Vein endothelial cell (primary cell): ENCODE results near the genes EIF1 and ACLY.

DNA sequence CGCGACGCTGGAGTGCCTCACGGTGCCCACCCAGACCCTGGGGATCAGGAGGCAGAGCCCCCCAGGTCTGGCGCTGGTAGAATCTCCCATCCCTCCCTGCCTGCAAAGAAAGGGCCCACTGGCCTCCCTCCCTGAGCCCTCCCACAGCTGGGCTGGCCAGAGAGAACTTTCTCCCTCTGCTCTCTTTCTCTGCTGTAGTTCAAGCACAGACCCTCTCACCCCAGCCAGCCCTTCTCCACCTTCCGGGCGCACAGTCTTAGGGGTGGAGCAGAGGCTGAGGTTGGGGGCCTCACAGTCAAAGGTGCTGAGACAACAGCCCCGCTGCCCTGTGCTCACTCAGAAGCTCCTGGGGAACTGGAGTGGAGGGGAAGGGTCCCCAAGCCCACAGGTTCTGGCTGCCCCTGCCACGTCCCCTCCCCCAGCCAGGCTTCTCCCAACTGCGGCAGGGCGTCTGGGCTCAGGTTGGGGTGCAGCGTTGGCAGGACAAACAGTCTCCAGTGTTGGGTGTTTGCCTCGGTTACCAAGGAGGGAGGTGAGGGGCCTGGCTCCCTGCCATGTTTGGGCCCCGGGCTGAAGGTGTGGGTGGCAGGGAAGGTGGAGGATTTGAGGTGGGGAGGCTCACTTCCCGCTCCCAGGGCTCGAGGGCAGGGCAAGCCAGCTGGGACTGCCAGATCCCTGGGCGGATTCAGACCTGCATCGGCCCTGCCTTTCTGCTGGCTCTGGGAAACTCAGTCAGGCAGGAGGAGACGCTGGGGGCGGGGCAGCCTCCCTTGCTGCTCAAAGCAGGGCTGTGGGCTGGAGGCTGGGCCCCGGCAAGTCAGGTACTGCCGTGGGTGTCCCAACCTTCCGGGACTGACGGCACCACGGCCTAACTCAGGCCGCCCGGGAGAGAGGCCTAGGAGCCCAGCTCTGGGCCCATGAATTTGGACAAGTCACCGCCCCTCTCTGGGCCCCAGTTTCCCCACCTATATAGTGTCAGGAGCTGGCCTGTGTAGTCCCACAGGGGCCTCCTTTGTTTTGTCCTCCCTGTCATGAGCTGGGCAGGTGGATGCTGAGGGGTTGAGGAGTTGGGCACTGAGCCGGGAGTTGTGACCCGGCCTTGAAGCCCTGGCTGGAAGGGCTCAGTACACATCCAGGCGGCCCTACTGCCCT is 31.2 kb upstream of the KRT17 start:
- CAGE, long polyA plus RNA = no peak

DNA sequence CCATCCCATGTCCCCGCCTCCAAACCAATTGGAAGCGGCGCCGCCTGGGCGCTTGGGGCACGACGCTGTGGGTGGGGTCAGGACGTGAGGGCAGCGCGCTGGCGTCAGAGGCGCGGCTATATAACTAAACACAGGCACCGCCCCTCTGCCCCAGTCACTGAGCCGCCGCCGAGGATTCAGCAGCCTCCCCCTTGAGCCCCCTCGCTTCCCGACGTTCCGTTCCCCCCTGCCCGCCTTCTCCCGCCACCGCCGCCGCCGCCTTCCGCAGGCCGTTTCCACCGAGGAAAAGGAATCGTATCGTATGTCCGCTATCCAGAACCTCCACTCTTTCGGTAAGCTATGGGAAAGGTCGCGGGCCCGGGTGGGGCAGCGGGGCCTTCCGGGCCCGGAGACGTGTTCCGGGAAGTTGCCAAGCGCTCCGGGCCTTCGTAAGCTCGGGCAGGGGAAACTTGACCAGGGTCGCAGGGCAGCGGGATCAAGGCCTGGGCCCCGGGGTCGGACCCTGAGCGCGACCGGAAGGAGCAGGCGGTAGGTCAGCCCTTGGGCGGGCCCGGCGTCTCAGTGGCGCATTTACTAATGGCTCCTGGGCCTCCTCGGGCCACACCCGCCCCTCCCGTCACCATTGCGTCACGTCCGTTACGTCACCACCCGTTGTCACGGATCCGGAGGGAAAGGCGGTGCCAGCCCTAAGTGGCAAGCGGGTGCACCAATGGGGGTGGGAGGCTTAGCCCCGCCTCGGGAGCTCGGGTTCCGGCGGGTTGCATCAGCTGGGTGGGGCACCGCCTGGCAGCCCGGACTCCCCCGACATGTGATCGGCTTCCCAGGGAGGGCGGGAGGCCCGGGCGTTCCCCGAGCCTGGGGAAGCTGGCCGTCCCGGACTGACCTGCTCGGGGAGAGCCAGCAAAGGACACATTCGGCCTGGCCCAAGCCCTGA is at the start of gene EIF1:
Gene EIF1 (plus strand): TSS at position 148 of the 934 bp plus-strand sequence.
- CAGE, long polyA plus RNA = start-site peak on the plus strand centred at position 155 of the sequence, 12 bp wide, 6,526 and 5,347 reads in 2 replicates

DNA sequence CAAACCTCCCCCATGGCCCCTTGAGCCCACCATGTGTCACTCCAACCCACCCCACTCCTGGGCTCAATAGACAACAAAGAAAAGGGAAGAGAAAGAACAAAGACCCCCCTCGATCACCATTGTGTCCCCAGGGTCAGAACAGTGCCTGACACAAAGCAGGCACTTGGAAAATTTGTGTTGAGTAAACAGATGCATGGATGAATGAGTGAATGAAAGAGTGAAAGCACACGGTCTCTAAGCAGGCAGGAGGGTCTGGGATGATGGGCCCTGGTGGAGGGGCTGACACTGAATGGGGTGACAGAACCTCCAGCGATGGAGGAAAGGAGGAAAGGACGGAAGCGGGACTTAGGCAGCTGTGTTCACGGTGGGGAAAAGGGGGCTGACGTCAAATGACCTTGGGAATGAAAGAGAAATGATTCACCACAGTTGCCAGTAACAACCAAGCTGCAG is 6.9 kb upstream of the GAST start:
- CAGE, long polyA plus RNA = no peak

DNA sequence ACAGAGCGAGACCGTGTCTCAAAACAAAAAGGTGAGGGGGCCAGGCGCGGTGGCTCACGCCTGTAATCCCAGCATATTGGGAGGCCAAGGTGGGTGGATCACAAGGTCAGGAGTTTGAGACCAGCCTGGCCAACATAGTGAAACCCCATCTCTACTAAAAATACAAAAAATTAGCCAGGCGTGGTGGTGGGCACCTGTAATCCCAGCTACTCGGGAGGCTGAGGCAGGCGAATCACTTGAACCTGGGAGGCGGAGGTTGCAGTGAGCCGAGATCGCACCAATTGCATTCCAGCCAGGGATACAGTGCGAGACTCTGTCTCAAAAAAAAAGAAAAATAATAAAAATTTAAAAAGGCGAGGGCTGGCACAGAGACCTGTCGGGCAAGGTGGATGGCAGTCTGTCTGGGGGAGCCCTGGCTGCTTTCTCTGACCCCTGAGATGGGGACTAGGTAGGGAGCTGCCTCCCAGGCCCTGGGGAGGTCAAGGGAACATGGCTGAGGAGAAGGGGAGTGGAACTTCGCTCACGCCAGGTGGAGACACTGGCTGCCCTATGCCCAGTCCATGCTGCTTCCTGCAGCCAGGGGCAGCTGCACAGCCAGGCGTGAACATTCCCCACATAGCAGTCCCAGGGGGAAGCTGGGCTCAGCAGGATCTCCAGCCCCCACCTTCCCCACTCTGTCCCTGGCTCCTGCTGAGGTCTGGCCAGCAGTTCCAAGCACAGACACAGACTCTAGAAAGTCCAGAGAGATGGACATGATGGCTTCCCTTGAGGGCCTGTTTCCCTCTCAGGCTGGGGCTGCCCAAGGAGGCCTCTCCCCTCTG is 9.6 kb downstream of the JUP start:
- CAGE, long polyA plus RNA = no peak

DNA sequence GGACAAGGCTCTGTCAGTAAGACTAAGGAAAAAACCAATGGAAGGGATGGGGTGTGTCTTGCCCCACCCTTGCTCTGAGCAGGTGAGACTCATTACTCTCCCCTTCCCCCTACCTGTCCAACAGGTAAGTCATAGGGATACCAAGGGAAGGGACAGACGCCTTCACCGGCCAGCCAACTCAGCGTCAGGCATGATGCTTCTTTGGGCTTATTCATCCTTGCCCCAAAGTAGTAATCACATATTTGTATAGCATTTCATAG is 424 bp upstream of the JUP start:
- CAGE, long polyA plus RNA = no peak

DNA sequence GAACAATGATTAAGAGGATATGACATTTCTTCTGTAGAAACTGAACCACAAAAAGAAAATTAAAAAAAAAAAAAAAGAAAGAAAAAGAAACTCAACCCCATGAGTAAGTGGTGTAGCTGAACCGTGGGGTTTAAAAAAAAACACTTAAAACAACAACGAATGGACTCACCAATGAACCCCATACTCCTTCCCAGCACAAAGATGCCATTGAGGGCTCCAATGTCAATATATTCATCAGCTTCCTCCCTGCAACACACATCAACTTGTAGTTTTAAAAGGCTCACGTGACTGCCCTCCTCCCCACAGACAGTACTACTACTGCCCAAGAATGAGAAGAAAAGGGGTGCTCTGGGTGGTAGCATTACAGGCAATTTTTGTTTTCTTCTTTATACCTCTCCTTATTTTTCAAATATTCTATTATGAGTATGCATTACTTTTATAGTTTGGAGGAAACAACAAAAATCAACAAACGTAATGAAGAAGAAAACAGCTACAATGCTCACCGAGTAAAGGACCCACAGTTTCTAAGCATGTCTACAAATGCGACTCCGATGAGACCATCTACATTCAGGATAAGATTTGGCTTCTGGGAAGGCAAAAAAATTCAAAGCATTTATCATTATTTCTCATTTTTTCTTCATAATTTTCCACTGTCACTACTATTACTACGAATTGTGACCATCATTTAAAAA is 3.5 kb upstream of the KLHL11 start:
- CAGE, long polyA plus RNA = no peak

GRCh38 chr17:41878641-41879075 is 13.4 kb upstream of the KLHL11 start:
- CAGE, long polyA plus RNA = no peak

- CAGE, long polyA plus RNA = no peak
Measured at GRCh38 chr17:41885900-41886321, 20.7 kb upstream of the KLHL11 start.

DNA sequence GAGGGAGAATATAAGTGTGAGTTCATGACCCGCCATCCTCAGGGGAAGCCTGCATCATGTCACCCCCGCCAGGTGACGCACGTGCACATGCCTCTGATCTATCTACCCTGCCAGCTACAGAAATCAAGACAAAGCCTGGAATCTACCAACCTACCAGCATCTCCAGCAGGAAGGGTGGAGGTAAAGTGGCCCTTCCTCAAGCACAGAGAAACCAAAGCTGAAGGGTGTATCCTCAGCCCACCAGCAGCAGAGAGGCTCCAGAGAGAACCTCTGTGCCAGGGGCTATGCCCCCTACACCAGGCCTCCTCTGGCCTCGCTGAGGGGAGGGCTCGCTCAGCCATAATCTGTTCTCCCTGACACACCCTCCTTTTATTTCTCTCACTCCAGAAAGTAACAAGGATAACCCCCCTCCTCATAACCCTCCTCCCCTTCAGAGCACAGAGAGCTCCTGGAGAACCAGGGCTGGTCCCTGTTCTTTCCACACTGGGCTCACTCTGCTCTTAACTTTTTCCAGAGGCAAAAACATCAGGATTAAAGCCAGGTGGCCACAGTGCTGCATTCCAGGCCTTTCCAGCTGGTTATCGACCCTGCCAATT is 23.4 kb downstream of the ACLY start:
- CAGE, long polyA plus RNA = no peak

GRCh38 chr17:41895905-41896198 is 22.9 kb downstream of the ACLY start:
- CAGE, long polyA plus RNA = no peak

DNA sequence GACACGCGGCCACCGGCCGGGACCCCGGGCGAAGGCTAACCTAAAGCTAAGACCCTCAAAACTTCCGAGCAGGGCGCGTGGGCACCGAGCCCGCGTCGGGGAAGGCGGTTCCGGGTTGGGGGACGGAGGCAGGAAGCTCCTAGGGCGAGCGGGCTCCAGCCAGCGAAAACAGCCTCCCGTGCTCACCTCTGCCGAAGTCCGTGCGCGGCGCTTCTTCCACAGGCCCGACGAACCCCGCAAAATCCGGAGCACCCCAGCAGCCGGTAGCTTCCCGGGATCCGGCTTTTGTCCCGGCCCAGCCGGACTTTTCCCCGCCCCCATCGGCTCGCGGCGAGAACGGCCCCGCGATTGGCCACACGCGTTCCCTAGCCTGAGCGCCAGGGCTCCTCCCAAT is at the start of gene ACLY:
Gene ACLY (minus strand): TSS at position 258 of the 394 bp plus-strand sequence.
- CAGE, long polyA plus RNA = no peak

- CAGE, long polyA plus RNA = no peak
Measured at GRCh38 chr17:41972120-41972716, 5.6 kb downstream of the CNP start.

GRCh38 chr17:41983364-41983966 is 16.9 kb downstream of the CNP start:
- CAGE, long polyA plus RNA = no peak

- CAGE, long polyA plus RNA = no peak
Measured at GRCh38 chr17:42049843-42050315, 522 bp downstream of the C17orf113 start.

GRCh38 chr17:42065063-42065502 is 14.7 kb upstream of the C17orf113 start:
- CAGE, long polyA plus RNA = no peak

DNA sequence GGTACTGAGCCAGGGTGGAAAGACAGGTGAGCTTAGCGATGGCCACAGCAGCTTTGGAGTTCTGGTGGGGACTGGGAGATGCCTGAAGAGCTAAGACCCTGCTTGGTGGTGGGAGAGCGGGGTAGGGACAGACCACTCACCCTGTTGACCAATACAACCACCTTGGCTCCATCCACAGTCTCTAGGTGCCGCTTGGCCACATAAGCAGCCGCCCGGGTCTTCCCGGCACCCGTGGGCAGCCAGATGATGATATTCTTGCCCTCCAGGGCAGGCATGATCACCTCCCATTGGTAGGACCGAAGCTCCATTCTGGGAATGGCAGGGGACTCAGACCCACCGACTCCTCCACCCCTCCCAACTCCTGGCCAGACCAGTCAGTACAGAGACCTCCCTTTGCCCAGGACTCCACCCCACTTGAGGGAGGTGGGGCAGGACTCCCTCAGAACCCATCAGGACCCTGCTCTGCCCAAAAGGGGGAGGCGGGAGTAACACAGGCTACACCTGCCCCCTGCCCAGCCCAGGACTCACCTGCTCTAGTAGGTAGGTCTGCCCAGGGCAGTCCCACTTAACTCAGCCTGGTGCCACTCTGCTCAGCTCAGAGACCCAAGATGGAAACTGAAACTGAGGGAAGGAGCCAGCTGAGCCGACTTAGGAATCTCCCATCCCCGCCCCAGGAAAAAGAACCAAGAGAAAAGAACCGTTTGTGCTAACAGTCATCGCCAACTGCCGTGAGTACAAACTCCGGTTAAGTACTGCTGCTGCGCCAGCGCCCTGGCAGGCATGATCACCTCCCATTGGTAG is 729 bp downstream of the DHX58 start:
- CAGE, long polyA plus RNA = no peak

DNA sequence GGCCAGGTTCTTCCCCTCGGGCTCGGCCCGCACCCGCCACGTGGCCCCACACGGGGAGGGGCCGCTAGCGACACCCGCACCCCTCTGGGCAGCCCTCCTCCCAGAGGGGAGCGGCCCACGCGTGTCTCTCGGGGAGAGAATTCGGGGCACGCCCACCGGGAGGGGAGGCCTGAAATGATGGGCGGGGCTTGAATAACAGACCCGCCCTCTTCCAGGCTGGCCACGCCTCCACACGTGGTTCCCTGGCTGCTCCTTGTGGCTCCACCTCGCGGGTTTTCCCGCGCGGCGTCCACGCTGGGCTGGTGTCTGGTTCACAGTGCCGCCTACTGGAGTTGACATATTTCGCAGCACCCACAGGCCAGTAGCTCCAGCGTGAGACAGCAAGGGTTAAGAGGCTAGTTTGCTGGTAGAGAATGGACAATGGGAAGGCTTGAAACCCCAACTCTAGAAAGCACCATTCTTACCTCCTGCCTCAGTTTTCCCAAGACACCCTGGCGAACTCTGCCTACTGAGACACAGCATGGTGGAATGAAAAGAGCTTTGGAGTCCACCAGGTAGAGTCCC is 300 bp upstream of the KCNH4 start:
- CAGE, long polyA plus RNA = no peak

DNA sequence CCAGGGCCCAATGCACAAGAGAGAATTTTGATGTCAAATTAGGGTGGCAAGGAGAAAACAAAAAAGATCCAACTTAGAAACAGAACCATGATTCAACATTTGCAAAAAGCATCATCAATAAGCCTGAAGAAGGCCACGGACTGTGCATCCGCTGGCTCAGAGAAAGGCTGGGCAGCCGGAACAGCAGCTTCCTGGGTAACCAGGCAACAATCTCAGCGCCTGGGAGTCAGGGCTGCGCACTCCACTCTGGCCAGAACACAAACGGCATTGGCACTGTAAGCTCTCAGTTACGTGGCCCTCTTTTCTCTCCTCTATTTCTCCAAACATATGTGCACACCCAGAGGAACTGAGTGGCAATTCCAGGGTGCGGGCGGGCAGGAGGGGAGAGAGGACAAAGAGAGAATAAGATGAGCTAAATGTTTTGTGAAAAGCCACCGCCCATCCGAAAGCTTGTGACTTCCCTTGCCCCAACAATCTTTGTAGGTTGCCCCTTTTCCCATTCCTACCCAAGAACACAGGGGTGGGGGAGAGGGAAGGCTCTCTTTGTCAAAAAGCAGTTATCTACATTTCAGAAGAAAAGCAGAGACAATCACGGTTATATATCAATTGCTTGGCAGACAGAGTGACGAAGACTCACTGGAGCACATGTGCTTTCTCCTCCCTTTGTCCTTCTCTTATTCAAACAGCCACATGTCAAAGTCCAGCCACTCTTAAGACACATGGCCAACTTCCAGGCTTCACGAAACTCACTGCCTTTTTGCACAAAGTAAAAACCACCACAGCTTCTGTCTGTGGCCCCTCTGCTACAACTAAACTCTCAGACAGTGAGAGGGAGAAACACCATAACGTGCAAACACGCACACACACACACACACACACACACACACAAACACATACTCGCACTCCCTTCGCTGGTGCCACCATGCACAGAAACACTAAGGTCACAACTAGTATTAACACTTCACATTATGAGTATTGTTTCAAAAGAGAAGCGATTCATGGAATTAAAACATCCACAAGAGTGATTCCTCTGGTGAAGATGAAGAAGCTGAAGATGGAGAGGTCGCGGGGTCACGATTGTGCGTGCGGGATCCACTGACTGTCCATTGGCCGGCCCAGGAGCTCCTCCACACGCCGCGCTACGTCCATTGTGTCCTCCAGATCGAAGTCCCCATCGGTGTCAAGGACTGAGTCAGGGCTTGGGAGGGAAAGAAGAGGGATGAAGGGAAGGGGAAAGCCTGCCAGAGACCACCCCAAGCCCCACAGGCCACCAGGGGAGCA is 6.8 kb upstream of the GHDC start:
- CAGE, long polyA plus RNA = no peak

GRCh38 chr17:42282575-42283270 is 5.6 kb upstream of the STAT5A start:
- CAGE, long polyA plus RNA = no peak

DNA sequence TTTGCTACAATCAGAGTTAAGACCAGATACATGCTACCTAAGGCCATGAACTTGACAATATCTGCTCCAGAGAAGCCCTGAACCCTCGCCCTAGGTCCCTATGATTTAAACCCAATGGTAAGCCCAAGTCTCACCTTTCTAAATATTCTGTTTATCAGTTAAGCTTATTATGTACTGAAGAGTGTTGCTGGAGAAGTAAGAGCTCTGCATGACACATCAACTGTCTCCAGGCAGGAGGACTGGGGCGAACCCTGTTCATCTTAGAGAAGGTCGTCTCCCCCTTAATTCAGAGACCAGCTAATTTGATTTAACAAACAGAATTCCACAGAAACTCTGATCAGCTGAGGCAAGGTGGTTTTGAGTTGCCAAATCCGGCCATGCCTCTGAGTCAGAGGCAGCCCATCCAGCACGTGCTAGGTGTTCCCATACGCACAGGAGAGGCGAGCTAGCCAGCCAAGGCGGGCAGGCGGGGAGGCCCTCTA is 25.4 kb downstream of the STAT5A start:
- CAGE, long polyA plus RNA = no peak